AG04450 (cell line): ENCODE results near the genes RAI1, DRC3 and SLC5A10.

DNA sequence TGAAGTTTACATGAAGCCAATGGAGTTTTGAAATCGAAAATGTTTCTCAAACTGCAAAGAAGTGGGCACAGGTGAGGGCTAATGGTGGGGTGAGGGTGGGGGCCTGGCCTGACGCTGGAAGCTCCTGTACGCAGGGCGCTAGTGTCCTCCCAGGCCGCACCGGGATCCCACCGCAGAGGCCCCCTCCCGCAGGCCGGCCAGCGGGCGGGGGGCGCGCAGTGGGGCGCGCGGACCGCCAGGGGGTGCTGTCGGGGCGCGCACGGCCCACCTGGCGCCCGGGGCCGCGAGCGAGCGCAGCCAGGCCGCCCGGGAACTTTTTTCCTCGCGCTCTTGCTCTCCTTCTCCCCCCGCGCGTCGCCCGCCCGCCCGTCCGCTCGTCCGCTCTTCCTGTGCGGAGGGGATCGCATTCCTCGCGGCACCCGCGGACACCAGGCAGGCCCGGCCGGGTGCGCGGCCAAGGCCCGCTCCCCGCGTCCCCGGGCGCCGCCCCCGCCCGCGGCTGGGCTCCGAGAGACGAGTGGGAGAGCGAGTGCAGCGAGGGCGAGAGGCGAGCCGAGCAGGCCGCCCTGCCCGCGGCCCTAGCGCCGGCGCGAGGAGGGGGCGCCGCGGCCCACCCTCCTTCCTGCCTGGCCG is at the start of gene RAI1:
RAI1 (plus strand) TSS at position 404 of the 633 bp plus-strand sequence.
- CAGE, long polyA plus RNA, result no peak
- RRBS, result 1% methylated on average over 32 of the region's 78 CpGs

DNA sequence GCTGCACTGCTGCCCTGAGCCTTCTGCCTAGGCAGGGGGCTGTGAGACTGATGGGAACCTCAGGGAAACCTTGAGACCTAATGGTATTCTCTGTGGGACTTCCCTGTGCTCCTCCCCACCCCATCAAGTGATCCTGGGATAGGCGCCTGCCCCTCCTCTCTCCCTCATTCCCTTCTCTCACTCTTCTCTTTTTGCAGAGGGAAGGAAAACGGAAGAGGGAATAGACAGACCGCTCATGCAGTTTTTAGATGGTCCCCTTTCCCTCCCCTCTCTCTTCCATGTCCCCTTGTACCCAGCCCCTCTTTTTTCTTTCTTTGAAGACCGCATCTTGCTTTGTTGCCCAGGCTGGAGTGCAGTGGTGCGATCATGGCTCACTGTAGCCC is 20.0 kb downstream of the RAI1 start:
- CAGE, long polyA plus RNA, result no peak
- RRBS, result no CpG with 5 or more reads among the region's 5 CpGs

DNA sequence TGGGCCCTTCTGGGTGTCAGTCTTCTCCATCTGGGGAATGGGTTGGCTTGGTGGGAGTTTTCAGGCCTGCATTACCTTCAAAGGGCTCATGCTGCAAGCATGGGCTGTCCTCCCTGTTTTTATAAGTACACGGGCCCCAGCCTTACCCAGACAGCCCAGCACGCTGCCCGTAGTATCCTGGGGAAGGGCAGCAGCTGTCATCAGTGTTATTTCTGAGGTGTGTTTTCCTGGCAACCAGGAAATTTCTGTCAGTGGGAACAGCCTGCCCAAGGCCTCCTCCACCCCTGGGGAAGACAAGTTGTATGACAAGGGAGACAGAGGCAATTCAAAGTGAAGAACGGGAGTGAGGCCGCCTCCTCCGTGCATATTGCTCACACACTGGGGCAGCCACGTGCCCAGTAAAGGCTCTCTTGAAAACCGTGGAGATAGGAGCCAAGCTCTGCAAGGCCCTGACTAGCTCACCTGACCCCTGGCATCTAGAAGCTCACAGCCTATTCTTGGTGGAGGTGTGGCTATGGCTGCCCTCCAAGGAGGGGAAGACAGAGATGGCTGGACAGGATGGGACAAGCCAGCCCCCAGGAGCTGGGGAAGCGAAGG is 57.6 kb downstream of the RAI1 start:
- CAGE, long polyA plus RNA, result no peak
- RRBS, result no CpG with 5 or more reads among the region's 9 CpGs

DNA sequence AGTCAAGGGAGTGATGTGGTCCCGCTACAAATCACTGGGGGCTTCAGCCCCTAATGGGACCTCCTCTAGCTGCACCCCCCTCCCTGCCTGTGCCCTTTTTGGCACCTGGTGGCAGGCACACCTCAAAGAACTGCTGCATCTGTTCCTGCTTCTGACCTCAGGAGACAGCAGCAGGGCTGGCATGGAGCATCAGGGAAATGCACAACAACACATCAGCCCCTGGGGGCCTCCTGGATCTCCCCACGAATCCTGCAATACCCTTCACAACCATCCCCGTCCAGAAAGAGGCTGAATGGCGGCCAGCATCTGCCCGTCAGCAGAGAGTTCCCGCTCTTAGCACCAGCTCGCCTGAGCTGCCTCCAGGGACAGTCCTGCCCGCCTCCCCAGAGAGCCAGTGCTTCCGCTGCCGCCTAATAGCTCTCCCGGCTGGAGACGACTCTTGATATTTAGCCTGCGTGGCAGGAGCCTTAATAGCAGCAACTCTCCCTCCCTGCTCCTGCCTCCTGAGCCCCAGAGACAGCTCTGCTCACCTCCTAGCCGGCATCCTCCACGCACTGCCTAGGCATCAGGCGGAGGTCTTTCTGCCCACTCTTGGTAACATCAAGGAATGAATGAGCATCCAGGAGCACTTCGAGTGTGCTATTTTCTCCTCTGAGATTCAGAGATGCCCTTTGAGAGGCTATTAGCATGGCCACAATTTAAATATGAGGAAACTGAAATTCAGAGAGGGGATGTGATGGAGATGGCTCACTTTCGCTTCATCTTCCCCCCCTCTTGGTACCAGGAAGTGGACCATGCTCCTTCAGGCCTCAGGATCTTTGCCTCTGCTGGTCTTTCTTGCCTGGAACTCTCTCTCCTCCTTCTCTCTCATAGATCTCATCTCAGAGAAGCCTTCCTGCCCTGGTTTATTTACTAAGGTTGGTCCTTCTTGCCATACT is 67.8 kb downstream of the RAI1 start:
- CAGE, long polyA plus RNA, result no peak
- RRBS, result no CpG with 5 or more reads among the region's 18 CpGs

DNA sequence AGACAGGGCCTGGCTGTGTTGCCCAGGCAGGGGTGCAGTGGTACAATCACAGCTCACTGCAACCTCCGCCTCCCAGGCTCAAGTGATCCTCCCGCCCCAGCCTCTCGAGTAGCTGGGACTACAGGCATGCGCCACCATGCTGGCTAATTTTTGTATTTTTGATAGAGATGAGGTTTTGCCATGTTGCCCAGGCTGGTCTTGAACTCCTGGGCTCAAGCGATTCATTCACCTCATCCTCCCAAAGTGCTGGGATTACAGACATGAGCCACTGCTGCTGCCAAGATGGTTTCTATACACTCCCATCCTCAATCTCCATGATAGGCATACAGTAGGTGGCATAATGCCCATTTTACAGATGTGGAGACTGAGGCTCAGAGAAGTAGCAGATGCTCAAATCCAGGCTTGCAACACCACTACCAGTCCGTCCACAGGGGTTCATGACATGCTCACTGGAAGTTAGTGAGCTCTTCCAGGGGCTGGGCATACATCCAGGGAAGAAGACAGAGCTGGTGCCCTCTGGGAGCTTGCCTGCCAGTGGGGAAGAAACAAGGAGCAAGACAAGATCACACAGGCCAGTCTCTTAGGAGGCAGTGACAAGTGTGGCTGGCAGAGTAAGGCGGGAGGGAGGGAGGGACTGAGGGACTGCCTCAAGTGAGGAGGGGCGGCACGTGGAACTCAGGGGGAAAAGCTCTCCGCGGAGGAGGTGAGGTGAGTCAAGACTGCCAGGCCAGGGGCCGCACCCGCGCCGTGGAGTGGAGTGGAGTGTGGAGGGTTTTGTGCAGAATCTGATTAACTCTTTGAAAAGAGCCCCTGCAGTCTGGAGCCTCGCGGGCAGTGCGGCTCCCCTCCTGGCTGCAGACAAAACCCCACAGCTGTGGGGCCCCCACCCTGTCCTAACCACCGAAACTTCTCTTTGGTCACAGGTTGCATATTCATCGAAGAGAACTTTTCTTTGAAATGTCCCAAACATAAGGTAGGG is 28.0 kb downstream of the SREBF1 start:
- CAGE, long polyA plus RNA, result no peak
- RRBS, result no CpG with 5 or more reads among the region's 20 CpGs

DNA sequence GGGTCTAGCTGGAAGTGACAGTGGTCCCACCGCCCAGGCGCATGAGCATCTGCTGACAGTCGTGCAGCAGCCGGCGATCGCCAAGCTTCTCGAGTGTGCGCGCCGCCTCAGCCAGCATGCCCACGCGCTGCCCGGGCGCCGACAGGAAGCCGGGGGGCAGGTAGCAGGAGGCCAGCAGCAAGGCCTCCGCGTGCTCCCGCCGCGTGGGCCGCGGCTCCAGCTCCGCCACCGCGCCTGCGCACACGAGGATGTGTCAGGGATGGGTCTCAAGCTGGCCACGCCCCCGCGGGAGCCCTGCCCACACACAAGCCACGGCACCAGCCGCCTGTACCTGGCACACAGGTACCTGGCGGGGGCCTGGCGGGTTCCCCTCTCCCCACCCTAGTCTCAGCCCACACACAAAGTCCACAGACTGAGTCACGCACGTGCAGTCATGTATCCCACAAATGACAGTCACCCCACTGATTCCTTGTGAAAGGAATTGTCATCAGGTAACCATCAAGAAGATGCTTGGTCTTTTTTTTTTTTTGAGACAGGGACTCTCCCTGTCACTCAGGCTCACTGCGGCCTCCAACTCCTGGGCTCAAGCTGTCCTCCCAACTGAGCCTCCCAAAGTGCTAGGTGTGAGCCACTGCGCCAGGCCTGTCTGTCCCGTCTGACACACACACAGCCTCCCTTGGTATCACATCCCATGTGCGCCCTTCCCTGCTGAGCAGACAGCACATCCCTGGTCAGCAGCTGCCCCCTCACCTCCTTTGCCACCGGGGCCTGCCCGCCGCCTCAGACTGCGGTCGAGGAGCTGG is 24.0 kb downstream of the SREBF1 start:
- CAGE, long polyA plus RNA, result no peak
- RRBS, result 74% methylated on average over 17 of the region's 46 CpGs

DNA sequence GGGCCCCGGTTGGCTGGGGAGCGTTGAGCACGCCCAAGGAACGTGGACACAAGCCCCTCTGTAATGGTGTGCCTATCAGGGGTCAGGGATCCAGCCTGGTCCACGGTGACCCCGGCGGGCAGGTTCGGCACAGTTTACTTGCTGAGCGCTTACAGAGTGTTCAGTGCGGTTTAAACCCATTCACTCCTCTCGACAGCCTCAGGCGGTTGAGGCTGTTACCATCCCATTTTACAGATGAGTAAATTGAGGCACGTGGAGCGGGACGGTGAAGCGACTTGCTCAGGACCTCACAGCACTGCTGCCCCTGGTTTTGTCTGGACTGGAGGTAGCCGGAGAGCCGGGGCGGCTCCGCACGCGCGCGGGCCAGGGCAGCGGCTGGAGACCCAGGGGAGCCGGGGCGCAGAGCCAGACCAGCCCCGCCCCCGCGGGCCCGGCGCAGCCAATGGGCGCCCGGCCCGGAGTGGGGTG is 3.0 kb upstream of the SREBF1 start:
- CAGE, long polyA plus RNA, result no peak
- RRBS, result 12% methylated on average over 19 of the region's 35 CpGs

DNA sequence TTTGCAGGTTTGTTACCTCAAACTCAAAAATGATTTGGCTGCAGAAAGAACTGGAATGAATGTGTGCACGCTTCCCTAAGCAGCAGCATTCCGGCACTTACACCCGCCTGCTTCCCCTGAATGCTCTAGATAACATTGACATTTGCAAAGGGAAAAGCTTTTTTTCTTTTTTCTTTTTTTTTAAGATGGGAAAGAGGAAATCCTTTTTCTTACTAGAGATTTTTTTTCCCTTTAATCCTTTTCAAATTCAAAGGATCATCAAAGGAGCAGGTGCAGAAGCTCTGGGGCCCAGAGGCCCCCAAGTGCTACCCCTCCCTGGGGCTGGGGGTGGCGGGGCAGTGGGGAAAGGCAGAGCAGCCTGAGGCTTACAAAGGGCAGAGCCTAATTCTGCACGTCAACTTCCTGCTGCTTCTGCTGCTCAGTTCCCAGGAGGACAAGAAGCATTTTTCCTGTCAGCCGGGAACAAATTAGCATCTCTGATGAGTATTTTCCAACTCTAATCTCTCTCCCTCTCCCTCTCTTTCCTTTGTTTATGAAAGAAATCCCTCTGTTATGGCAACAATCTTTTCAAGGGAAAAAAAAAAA is 32.0 kb upstream of the SREBF1 start:
- CAGE, long polyA plus RNA, result no peak
- RRBS, result no CpG with 5 or more reads among the region's 6 CpGs

DNA sequence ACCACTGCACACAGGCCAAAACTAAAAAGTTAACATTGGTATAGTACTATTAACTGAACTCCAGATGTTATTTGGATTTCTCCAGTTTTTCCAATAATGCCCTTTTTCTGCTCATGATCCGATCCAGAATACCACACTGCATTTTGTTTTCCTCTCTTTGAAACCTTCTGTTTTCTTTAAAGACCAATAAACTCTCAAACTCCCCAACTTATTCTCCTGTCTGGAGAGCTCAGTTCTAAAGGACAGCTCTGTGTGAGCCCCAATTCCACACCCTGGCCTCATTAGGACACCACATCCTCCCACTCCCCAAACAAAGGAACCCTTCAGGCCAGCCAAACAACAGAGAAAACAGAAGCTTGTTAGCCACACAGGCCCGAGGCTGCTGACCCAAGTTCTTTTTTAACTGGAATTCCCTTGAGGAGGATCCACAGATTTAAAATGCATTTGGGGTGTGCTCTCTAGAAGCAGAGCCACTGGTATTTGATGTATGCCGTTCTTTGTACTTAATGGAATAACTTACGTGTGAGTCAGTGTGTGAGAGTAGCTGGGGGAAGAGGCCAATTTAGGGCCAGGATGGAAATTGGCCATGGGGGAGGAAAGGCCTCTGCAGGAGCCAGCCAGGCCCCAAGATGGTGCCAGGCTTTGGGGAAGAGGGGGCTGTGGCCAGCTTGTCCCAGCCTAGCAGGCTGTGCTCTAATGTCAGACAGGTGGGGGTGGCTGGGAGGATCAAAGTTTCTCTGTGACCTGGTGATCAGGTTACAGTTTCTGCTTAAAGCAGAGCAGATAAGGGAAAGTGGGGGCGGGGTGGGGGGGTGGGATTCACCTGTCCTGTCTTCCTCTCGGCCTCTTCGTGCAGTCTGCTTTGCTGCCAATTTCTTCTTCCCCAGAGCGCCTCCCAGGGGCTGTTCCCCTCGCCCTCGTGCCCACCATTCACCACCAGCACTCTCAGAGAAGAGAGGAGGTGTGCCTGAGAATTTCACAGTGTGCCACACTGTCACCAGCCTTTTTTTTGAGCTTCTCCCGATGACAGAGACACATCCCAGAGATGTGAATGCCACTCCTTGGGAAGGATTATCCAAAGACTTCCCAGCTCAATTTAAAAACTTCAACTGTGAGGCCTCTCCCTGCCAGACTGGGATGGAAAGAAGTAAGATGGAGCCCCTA is 50.9 kb downstream of the TOM1L2 start:
- CAGE, long polyA plus RNA, result no peak
- RRBS, result no CpG with 5 or more reads among the region's 11 CpGs

- CAGE, long polyA plus RNA, result start-site peak on the minus strand at chr17:17972380-17972404, 293 and 142 reads in 2 replicates
- RRBS, result 3% methylated on average over 15 of the region's 65 CpGs
Observed at GRCh38 chr17:17972174-17973205, at the start of gene DRC3. Gene DRC3, plus strand, starts transcription at chr17:17972862.

DNA sequence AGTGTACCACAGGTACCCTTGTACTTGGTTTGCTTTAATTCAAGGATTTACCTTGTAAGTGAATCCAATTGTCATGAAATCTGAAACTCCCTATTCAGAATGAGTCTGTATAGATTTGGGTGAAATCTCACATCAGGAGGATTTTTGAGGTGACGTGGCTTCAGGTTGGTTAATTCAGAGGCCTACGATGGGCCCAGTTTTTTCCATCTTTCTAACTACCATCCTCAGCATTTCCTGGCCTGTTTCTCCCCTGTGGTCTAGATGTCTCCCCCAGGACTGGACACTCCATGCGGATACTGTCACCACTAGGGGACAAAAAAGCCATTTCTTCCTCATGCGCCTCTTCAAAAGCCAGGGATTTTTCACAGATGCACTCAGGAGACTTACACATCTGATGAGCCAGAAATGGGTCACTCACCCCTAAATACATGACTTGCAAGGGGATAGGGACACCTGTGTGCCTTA is 4.7 kb downstream of the GID4 start:
- CAGE, long polyA plus RNA, result no peak
- RRBS, result no CpG with 5 or more reads among the region's 4 CpGs

DNA sequence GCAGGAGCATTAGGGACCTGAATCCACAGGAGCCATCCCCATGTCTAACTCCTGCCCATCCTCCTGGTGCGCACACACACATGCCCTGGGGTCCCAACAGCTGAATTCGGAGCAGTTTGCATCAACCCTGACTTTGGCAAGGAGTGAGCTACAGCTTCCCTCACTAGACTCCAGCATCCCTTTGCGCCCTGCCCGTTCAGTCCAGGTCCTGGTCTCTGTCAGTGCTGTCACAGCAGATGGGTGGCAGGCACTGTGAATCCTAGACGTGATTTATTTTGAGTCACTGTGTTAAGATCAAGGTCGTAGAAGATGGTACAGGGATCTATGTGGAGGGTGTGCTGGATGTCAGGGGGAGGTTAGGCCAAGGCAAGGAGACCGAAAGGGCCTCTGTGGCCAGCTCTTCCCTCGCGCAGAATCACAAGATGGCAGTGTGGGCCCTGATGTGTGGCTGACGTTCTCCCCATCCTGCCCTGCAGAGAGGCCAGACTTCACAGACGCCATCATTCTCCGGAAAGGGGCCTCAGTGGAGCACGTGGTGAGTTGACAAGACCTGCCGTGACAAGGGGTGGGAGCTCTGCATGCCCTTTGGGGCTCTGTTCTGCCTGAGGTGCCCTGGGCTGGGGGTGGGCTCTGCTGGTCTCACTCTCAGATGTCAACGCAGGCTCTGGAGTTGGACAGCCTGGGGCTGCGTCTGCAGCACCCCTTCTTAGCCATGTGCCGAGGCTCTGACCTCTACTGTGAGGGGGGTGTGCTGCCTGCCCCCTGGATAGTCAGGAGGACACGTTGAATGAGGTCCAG is 4.2 kb upstream of the MYO15A start:
- CAGE, long polyA plus RNA, result no peak
- RRBS, result no CpG with 5 or more reads among the region's 18 CpGs

DNA sequence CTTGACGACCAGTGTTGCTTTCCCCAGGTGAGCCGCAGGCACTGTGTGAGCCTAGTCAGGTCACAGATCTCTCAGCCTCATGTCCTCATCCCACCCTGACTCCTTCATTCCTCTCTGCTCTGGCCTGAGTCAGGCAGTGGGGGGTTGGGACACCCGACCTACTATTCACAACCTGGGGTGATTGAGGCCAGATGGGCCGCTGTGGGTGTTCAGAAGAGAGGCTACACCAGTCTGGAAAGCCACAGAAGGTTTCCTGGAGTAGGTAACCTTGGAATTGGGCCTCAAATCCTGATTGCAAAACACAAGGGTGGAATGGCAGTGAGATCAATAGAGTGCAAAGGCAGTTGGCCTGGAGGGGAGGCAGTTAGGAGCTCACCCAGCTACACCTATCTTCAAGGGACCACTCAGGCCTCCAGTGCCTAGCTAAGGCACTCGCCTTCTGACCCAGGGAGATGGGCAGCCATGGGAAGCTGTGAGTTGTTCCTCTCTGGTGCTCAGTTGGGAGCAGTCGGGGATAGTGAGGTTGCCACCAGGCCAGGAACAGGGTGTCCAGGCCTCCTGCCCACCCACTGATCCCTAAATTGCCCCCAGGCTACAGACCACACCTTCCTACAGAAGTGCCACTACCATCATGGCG is 29.8 kb downstream of the MYO15A start:
- CAGE, long polyA plus RNA, result no peak
- RRBS, result no CpG with 5 or more reads among the region's 7 CpGs

DNA sequence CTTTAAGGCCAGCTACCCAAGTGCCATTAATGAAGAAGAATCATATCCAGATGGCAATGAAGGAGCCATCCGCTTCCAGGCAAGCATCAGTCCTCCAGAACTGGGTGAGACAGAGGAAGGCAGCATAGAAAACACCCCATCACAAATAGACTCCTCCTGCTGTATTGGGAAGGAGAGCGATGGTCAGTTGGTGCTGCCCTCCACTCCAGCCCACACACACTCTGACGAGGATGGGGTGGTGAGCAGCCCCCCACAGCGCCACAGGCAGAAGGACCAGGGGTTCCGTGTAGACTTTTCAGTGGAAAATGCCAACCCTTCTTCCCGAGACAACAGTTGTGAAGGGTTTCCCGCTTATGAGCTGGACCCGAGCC is 2.3 kb downstream of the SMCR8 start:
- CAGE, long polyA plus RNA, result no peak
- RRBS, result no CpG with 5 or more reads among the region's 8 CpGs

GRCh38 chr17:18320164-18320363 is 5.0 kb downstream of the SMCR8 start:
- CAGE, long polyA plus RNA, result no peak
- RRBS, result no CpG with 5 or more reads among the region's 6 CpGs

GRCh38 chr17:18326817-18327741 is 12.0 kb downstream of the SMCR8 start:
- CAGE, long polyA plus RNA, result no peak
- RRBS, result no CpG with 5 or more reads among the region's 8 CpGs

- CAGE, long polyA plus RNA, result no peak
- RRBS, result no CpG with 5 or more reads among the region's 12 CpGs
Observed at GRCh38 chr17:18493039-18493509, 16.5 kb downstream of the LGALS9C start.

GRCh38 chr17:18679411-18679650 is 2.8 kb downstream of the FOXO3B start:
- CAGE, long polyA plus RNA, result no peak
- RRBS, result no CpG with 5 or more reads among the region's 5 CpGs

DNA sequence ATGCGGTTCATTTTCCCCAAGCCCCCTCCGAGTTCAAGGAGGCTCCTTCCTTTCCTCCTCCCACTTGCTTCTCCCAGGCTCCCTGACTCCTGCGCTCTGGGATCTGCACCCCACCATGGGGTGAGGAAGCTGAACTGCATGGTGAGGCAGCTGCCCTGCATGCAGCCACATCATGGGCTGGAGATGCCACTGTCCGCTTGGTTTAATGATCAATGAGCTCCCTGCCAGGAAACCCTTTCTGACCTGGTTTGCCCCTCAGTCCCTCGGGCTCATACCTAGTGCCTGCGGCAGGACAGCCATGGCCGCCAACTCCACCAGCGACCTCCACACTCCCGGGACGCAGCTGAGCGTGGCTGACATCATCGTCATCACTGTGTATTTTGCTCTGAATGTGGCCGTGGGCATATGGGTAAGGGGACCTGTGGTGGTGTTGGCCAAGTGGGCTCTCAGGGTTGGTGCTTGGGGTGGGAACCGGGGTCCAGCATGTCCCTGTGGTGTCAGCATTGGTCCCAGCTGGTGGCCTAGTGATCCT is at the start of gene SLC5A10:
SLC5A10 (plus strand) TSS at position 258 of the 532 bp plus-strand sequence.
- CAGE, long polyA plus RNA, result no peak
- RRBS, result no CpG with 5 or more reads among the region's 14 CpGs

DNA sequence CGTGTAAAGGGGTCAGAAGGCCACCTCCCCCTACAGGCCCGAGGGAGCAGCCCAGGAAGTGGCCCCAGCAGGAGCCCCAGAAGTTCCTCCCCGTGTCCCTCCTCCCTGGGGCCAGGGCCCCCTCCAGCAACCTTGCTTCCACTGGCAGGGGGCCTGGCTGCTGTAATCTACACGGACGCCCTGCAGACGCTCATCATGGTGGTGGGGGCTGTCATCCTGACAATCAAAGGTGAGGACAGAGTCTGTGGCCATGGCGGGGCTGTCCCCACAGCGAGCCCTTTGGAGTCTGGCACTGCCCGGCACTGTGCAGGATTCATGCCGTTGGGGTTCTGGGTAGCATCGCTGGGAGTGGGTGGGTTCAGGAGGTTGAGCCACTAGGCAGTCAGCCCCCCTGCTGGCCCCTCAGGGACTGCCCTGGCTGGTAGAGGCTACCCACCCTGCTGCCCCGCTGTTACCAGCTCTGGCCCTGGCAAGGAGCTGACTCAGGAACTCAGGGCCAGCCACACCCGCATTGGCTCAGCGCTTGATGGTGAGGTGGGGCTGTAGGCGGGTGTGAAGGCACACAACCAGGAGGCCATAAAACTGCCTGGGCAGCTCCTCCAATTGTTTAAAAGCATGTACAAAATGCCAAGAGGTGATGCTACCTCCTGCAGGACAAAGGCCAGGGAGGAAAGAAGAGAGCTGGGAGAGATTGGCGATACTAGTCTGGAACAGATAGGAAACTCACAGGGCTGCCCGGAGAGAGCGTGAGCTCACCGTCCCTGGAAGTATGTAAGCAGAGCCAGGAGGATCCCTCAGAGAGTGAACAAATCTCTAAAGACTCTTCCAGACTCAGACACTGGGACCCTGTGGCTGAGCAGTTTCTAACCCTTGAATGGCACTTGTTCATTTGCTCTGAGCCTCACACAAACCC is 17.5 kb downstream of the SLC5A10 start:
- CAGE, long polyA plus RNA, result no peak
- RRBS, result no CpG with 5 or more reads among the region's 19 CpGs